Right lobe of liver (tissue), 4 donors: Measurements from ENCODE around the genes GTPBP4 and PFKP.

DNA sequence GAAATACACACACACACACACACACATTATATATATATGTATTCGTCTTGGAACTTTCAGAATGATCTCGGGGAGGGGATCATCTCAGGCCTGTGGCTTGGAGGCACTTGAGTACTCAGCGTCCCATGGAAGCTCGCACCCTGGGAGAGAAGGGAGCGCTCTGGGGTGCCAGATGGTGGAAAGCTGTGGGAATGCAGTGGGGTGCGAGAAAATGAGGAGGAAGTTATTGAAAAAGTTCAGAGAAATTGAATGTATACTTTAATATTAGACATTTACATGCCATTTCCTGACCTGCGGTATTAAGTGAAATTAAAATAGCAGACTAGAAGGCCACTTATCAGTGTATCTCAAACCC is 66.3 kb downstream of the ZMYND11 start:
- PRO-cap, 4 experiments: no peak in any of the 4 experiments
- RAMPAGE, long total RNA, 2 experiments: no peak in any of the 2 experiments

DNA sequence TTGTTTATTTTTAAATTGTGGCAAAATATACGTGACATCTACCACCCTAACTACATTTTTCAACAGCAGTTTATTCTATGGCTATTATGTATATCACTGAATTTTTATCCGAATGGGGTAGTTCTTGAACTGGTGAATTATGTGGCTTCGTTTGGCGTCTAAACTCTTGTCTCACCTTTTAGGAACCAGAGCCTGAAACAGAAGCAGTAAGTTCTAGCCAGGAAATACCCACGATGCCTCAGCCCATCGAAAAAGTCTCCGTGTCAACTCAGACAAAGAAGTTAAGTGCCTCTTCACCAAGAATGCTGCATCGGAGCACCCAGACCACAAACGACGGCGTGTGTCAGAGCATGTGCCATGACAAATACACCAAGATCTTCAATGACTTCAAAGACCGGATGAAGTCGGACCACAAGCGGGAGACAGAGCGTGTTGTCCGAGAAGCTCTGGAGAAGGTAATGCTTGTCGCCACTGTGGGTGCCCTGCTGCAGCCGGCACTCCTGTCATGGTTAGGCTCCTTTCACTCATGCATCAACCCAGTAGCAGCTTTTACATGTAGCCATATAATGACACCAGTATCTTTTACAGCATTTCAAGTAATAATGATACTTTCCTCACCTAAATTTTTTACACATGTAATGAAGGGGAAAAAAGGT is 113.0 kb downstream of the ZMYND11 start:
- PRO-cap, 4 experiments: no peak in any of the 4 experiments
- RAMPAGE, long total RNA, 2 experiments: no peak in any of the 2 experiments

DNA sequence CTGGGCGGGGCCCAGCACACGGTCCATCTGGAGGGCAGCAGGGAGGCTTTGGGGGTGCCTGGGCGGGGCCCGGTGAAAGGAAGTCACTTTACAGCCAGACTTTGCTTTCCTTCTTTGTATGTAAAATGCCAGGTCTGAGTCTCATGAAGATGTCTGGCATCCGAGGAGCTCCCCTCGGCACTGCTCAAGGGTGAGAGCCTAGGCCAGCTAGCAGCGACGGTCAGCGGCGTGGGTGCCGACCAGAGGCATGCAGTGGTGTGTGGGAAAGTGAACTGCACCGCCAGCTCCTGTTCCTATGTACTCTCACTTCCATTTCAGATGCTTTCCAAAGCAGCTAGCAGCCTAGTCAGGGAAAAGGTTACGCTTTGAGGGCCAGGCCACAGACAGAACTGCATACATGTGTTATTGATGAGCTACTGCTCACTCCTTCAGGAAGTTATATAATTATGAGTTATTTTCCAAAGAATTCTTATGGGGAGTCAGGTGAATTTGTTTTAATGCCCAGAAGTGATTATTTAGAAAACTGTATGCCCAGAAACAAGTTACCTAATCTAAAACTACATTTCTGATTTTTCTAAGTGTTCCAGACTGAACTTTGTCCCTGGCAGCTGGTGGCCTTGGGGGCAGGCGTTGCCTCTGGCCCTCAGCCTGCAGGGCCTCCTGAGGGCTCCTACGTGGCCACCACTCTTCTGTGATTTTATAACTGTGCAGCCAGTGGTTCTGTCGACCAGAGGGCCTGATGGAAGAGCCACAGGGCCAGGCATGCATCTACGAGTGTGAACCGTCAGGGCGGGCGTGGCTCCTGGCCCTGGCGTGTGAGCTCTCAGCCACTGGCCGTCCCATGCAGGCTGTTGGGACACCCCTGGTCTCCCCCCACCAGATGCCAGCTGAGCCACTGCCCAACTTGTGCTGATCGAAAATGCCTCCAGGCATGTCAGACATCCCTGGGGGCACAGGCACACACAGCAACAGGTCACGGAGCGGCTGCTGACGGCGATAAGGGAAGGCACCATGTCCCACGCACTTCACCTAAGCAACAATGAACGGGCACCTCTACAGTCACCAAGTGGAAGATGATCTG is 173.1 kb downstream of the ZMYND11 start:
- PRO-cap, 4 experiments: peak in 4 of 4 experiments; most common plus-strand start position 730 of the sequence (in 4); most common minus-strand start position 269 of the sequence (in 2)
- RAMPAGE, long total RNA, 2 experiments: no peak in any of the 2 experiments

DNA sequence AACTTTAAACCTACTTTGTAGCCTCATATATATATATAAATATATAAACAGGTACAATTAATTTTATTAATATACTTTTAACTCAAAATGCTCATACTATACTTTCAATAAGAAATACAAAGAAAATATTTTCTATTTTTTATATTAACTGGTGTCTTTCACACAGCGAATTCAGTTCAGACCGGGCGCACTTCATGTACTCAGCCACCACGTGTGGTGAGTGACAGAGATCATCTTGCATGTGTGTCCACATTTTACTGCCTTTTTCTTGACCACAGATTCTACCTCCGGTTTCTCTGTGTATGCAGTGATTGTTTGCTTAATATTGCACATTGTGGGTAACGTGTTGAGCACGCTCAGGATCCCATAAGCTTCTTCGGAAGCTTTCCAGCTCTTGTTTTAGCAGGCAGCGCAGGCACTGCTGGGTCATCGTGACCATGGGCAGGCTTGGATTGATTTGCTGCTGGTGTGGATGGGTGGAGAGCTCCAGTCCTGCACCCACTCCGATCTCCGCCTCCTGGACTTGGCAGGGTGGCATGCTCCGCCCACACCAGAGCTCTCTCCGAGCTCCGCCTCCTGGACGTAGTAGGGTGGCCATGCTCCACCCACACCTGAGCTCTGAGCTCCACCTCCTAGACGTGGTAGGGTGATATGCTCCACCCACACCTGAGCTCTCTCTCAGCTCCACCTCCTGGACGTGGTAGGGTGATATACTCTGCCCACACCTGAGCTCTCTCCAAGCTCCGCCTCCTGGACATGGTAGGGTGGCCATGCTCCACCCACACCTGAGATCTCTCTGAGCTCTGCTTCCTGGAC is 253.3 kb downstream of the DIP2C start:
- PRO-cap, 4 experiments: no peak in any of the 4 experiments
- RAMPAGE, long total RNA, 2 experiments: no peak in any of the 2 experiments

DNA sequence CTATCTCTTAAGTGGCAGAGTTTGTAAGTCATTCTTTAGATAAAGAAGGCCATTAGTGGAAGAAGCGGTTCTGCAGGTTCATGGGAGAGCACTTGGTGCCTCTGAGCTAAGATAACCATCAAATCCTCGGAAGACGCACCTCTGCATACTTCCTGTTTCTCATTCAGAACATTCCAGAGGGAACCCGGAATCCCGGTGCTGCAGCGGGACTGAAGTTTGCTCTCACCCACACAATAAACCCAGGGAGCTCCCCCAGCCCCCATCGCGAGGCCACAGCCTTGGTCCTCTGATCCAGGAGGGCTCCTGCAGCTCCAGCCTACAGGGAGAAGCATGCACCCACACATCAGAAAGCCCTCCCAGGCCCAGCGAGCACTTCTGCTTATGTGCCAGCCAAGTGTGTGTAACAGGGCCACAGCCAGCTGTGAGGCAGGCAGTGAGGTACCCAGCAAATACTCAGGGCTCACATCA is 142.5 kb downstream of the DIP2C start:
- PRO-cap, 4 experiments: no peak in any of the 4 experiments
- RAMPAGE, long total RNA, 2 experiments: no peak in any of the 2 experiments

GRCh38 chr10:561689-562239 is 127.7 kb downstream of the DIP2C start:
- PRO-cap, 4 experiments: no peak in any of the 4 experiments
- RAMPAGE, long total RNA, 2 experiments: no peak in any of the 2 experiments

- PRO-cap, 4 experiments: no peak in any of the 4 experiments
- RAMPAGE, long total RNA, 2 experiments: no peak in any of the 2 experiments
Measured at GRCh38 chr10:575982-576546, 113.4 kb downstream of the DIP2C start.

DNA sequence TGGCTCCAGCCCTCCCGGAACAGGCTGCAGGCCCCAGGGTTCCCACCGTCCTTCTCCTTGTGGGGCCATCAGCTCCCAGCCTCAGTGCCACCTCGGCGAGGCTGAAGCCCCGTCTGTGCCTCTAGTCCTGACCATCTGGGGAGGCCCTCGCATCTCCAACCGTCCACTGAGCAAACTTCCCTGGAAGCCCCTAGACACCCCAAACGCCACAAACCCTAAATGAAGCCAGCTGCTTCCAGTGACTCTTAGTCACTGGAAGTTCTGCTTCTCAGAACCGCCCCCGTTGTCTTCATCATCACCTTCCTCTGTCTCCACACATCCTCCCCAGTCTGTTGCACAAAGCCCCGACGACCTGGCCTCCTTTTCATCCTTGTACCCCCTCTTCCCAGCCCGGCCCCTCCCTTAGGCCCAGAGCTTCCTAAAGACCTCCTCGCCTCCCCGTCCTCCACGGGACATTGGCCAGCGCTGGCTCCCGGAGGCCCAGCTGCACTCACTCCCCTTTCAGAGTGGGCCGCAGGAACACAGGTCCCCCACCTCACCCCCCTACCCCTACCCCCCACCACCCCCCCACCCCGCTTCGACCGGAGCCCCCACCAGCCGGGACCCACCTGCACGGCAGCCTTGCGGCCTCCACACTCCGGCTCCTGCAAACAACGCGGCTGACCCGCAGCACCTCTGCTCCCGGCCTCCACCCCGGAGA is 1.1 kb upstream of the DIP2C start:
- PRO-cap, 4 experiments: no peak in any of the 4 experiments
- RAMPAGE, long total RNA, 2 experiments: no peak in any of the 2 experiments

DNA sequence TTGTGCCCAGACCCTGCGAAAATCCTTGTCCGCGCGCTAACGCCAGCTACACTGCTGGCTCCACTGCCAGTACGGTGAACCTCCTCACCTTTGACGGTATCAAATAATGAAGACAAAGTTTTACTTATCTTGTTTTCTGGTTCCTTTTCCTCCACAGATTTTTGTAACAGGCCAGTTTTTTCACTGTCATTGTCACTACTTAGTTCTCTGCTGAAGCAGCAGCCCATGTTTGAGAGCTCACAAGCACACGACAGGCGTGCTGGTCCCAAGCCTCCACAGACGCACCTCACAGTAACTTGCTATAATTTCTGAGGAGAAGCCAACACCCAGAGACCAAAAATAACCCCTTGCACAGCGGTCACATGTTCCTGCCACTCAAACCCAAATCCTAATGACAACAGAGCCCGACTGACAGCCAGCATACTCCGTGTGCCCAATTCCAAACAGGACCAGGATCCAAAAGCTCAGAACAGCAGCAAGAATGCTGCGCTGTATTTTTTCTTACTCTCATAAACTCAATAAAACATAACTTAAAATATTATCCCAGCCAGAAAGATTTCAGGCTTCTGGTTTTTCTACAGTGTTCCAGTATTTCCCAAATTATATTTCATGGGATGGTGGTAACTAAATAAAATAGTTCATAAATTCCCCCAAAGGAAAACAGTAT is 58.5 kb downstream of the LARP4B start:
- PRO-cap, 4 experiments: no peak in any of the 4 experiments
- RAMPAGE, long total RNA, 2 experiments: no peak in any of the 2 experiments

DNA sequence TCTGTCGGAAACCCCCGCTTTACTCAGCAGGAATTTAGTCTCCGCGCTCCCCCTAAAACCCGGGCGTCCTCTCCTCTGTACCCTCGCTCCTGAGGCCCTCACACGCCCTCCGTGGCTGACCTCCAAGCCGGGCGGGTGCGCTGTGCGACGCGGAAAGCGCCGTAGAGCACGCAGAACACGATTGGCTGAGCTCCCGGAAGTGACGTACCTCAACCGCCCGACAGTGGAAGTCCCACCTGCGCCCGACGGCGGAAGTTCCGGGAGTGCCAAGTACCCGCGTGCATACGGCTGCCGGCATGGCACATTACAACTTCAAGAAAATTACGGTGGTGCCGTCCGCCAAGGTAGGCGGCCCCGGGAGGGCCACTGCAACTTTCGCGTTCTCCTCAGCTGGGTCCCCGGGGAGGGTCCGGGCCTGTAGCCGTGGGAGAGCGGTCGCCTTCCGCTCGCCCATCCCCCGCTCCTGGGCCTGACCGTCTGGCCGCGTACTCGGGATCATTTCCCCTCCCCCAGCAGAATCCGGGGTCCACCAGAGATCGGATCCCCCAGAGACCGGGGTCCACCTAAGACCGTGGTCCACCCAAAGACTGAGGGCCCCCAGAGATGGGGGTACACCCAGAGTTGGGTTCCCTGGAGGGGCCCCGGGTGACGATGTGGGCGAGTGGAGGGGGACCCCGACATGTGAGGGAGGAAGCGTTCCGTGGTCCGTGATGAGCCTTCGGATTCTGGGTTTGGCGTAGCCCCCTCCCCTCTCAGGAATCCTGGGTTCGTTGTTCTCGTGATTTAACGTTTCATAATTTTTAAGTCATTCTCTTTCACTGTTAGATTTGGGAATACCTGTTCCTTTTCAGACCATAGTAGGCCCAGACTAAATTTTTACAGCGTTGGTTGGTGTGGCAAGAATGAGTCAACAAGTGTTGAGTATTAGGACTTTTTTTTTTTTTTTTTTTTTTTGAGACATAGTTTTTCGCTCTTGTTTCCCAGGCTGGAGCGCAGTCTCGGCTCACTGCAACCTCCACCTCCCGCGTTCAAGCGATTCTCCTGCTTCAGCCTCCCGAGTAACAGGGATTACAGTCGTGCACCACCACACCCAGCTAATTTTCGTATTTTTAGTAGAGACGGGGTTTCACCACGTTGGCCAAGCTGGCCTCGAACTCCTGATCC is at the start of gene GTPBP4:
Gene GTPBP4, plus strand, starts transcription at position 251 of the 1,164 bp plus-strand sequence.
- PRO-cap, 4 experiments: peak in 4 of 4 experiments; most common plus-strand start position 254 of the sequence (in 4); most common minus-strand start position 91 of the sequence (in 3)
- RAMPAGE, long total RNA, 2 experiments: start-site peak on the plus strand in 2 of 2 experiments, centred at positions 275 to 279 of the sequence, 52 to 104 reads per replicate

- PRO-cap, 4 experiments: no peak in any of the 4 experiments
- RAMPAGE, long total RNA, 2 experiments: no peak in any of the 2 experiments
Measured at GRCh38 chr10:1200133-1200499, 143.9 kb downstream of the WDR37 start.

DNA sequence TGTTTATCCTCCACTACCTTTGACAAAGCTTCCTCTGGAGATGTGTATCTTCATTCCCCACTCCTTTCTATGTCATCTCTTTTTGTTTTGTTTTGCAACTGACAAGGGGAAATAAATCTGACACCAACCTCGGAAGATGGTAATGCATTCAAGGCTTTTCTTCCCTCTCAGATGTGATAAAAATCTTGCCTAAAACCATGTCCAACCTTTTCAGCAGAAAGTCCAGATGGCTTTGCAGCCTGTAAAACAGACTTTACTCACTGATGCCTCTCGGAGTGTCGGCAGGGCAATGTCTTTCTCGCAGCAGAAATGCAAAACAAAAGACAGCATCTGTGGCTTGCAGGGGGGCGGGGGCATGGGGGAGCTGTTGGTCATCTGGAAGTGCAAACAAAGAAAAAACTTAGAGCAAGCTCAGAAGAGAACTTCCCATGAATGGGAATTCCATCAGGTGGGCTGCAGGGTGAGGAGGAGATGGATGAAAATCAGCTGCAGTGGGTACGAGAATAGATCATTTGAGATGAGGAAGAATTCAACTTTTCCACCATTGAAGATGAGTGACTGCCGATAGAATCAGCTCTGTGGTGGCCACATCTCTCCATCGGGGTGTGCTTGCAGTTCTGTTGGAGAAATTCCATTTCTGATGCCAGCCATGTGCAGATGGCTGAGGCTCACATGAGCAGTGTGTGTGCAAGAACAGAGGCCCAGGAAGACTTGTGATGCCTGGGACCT is 237.6 kb downstream of the WDR37 start:
- PRO-cap, 4 experiments: no peak in any of the 4 experiments
- RAMPAGE, long total RNA, 2 experiments: no peak in any of the 2 experiments

GRCh38 chr10:1465284-1466295 is 271.7 kb downstream of the ADARB2 start:
- PRO-cap, 4 experiments: no peak in any of the 4 experiments
- RAMPAGE, long total RNA, 2 experiments: no peak in any of the 2 experiments

DNA sequence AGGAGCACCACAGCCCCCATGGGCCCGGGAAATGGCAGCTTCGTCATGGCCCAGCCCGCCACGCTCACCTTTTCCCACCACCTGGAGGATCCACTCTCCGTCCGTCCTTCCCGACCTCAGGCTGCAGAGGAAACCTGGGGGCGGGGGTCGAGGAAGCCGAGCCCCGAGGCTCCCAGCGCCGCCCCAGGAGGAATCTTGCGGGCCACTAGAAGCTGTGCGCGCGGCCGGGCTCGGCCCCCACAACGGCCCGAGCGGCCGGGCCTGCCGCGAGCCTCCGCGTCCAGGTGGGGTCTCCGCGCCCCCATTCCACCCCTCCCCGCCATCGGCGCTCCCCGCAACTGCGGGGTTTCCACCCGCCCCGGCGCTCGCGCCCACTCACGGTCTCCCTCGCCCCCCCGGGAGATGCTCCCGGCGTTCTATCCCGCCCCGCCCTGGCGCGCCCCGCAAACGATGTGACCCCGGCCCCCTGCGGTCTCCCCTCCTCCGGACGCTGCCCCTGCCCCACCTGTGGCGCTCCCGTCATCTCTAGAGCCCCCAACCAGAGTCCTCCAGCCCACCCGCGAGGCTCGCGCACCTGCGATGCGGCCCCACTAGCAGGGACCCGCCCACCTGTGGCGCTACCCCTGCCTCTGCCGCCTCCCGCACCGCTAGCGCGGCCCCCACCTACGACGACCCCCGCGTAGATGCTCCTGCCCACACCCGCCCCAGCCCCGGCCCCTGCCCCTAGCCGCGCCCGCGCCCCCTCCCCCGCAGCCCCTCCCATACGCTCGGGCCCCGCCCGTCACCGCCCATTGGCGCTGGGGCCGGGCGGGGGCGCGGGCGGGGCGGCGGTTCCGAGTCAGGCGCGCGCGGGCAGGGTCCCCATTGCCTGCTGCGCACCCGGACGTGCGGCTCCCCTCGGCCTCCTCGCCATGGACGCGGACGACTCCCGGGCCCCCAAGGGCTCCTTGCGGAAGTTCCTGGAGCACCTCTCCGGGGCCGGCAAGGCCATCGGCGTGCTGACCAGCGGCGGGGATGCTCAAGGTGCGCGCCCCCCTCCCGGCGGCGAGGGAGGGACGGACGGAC is at the start of gene PFKP:
Gene PFKP, plus strand, starts transcription at position 864 of the 1,065 bp plus-strand sequence.
- PRO-cap, 4 experiments: peak in 4 of 4 experiments; most common plus-strand start position 864 of the sequence (in 4); most common minus-strand start position 719 of the sequence (in 1)
- RAMPAGE, long total RNA, 2 experiments: start-site peak on the plus strand in 2 of 2 experiments, centred at positions 837 to 846 of the sequence, 70 to 88 reads per replicate

- PRO-cap, 4 experiments: no peak in any of the 4 experiments
- RAMPAGE, long total RNA, 2 experiments: no peak in any of the 2 experiments
Measured at GRCh38 chr10:3091265-3091746, 24.0 kb downstream of the PFKP start.

GRCh38 chr10:3468929-3469890 is 296.6 kb upstream of the PITRM1 start:
- PRO-cap, 4 experiments: peak in 2 of 4 experiments; most common plus-strand start chr10:3469331 (in 1); most common minus-strand start chr10:3469219 (in 2)
- RAMPAGE, long total RNA, 2 experiments: no peak in any of the 2 experiments

- PRO-cap, 4 experiments: peak in 1 of 4 experiments; most common plus-strand start chr10:3486599 (in 1); most common minus-strand start chr10:3486483 (in 1)
- RAMPAGE, long total RNA, 2 experiments: no peak in any of the 2 experiments
Measured at GRCh38 chr10:3486255-3486794, 298.7 kb downstream of the KLF6 start.

GRCh38 chr10:3754809-3755460 is 30.1 kb downstream of the KLF6 start:
- PRO-cap, 4 experiments: no peak in any of the 4 experiments
- RAMPAGE, long total RNA, 2 experiments: no peak in any of the 2 experiments

- PRO-cap, 4 experiments: no peak in any of the 4 experiments
- RAMPAGE, long total RNA, 2 experiments: no peak in any of the 2 experiments
Measured at GRCh38 chr10:3761797-3762413, 23.1 kb downstream of the KLF6 start.

- PRO-cap, 4 experiments: peak in 1 of 4 experiments; most common minus-strand start chr10:3775540 (in 1)
- RAMPAGE, long total RNA, 2 experiments: no peak in any of the 2 experiments
Measured at GRCh38 chr10:3775204-3775901, 9.7 kb downstream of the KLF6 start.